ENCODE results near the gene SORL1.

DNA sequence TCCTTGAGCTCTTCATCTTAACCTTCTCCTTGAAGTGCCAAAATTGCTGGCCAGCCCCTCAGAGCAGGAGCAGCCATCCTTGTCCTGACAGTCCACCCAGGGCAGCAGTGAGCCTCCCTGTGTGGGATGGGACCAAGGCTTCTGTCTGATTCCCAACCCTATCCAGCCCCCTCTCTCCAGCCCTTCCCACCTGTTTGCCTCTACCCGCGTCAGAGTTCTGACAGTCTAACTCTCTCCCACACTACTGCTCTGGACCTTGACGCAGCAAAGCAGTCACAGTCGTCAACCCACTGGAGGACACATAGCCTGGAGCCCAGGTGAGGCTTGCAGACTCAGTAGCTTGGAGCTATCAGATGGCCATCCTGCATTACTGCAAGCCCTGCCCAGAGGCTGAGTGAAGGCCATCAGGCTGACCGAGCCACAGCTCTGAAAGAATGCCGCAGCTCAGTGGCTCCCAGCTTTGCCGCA is 3.7 kb downstream of the OAF start:
- PRO-cap = no peak
- RAMPAGE, long total RNA = no peak

- PRO-cap = no peak
- RAMPAGE, long total RNA = no peak
Observed at GRCh38 chr11:120219327-120220371, 8.8 kb downstream of the OAF start.

- PRO-cap = no peak
- RAMPAGE, long total RNA = no peak
Observed at GRCh38 chr11:120224777-120225894, 14.3 kb downstream of the OAF start.

DNA sequence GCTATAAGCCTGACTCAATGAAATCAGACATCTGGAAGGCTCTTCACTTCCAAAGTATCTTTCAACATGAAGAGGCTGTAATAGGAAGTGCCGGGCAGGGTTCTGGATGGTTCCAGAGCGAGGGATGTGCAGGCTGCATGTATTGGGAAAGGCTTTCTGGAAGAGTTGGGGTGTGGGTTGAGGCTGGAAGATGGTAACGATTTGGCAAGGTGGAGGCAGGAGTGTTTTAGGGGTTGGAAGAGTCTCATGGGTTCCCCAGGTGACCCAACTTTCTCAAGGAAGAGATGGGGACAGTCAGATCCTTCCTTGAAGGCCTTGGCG is 9.5 kb upstream of the POU2F3 start:
- PRO-cap = no peak
- RAMPAGE, long total RNA = no peak

DNA sequence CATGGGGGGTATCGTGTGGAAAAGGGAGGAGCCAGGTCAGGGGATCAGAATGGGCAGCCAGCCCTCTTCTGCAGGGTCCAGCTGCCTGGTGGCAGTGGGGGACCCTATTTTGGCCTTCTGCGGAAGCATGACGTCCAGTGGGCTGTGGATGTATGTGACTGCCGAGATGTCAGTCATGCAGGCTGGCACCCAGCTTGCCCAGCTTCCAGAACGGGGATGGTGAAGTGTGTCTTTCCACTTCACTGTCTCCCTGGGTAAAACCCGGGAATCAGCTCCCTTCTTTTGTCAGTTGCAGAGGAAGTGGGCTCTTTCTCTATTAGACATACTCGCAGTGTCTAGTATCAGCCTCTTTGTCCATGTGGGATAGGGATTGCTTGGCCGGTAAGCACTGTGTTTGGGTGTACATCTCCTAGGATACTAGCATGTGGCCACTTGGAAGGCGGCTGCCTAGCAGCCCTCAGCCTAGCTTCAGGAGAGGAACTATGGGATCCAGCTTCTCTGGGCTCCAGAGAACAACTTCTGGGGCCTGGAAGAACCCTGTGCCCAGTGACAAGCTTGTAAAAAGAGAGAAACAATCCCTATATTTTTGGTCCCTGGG is 51.4 kb downstream of the GRIK4 start:
- PRO-cap = no peak
- RAMPAGE, long total RNA = no peak

DNA sequence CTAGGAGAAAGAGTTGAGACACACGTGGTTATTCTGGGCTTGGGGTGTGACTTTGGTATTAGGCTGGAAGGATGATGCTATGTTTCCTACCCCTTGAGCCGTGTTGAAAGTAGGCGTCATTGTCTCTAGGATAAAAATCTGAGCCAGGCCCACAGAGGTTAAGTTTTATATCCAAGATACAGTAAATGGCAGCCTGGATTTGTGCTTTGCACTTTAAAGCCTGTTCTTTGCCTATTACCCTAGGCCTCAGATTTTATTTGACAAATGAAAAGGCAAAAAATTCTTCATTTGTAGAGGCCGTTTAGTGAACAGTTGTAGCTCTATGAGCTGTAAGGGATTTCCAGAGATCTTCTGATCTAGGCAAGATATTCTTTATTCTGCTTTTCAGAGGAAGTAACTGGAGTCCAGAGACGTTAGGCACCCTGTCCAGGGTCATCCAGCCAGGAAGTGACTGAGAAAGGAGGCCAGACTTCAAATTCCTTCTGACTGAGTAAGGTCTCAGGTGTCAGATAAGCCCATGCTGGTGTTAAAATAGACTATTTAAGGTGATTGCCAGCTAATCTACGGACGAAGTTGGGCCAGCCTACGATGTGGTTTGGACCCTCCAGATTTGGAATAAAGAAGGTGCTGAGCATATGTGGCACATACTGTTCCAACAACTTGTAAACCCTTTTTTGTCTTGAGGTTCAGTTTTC is 54.5 kb downstream of the GRIK4 start:
- PRO-cap = no peak
- RAMPAGE, long total RNA = no peak

DNA sequence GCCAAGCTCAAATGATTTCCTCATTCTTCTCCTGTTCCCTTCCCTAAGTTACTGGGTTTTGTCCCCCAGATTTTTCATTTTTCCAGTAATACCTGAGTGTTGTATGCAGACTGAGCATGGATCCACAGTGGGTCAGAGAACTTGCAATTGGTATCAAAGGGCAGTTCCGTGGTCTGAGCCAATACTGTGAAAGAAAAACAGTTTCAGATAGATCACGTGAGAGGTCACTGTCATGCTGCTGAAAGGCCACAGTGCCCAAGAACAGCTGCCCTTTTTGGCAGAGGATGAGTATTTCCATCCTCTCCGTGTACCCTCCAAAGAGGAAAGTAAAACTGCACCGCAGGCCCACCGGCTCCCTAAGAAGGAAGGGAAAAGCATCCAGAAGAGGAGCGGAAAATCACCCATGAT is 73.0 kb upstream of the TBCEL start:
- PRO-cap = no peak
- RAMPAGE, long total RNA = no peak

DNA sequence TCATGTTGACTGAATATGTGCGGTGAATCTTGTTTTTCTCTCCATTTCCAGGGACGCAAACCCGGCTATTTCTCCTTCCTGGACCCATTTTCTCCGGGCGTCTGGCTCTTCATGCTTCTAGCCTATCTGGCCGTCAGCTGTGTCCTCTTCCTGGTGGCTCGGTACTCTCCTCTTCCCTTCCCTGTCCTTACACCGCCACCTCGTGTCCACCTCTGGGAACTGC is 71.2 kb upstream of the TBCEL start:
- PRO-cap = no peak
- RAMPAGE, long total RNA = no peak

DNA sequence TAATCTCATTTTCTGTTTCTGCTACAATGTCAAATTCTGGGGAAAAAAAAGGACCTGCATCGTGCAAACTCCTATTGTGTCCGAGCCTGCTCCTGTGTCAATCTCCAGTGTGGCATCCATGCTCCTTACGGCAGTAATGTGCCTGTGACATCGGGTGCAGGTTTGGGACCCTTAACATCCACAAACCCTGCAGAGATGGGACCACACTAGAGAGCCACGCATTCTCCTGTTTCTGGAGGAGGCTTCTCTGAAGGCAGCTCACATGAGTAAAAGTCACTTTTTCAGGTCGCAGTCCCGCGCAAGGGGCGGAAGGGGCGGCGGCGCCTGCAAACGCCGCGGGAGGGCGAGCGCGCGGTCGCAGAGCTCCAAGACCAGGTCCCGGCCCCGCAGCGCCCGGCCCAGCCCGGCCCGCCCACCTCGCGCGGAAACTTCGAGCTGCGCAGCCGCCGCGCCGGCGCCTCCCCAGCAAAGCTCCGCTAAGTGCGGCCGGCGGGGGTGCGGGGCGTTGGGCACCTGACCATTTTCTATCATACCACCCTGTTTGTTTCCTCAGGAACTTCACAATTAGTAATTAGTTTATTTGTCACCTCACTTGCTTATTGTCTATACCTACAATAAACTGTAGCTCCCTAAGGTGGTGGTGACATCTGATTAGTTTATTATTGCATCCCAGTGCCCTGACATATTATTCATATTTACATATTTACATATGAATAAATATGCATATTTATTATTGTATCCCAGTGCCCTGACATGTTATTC is 25.0 kb upstream of the SORL1 start:
- PRO-cap = no peak
- RAMPAGE, long total RNA = no peak

GRCh38 chr11:121451086-121451256 is 1.1 kb upstream of the SORL1 start:
- PRO-cap = no peak
- RAMPAGE, long total RNA = no peak

DNA sequence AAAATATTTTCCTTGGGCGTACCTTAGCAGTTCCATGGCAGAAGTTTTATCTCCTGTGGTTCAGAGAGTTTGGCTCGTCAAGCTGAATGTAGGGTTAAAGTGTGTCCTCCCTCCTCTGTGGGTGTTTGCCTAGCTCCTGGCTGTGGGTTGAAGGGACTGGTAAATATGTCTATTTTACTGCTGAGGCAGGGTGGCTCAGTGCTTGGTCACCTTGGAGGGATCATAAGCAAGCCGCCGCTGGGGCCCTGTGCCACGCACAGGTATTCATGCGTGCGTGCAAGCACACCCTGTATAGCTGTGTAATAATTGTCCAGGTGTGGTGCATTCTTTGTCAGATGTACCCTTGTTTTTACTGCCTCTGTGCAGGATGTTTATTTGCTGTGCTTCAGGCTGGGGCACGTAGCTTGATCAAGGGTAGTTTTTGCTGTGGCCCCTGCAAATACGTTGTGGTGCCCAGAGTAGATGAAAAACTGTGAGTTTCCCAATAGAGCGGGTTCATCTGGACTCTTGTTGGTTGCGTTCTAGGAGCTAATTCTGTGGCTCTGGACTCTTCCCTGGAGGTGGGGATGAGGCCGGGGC is 768 bp upstream of the SORL1 start:
- PRO-cap = bidirectional peak, plus-strand start at position 162 of the sequence, minus-strand start at position 138 of the sequence
- RAMPAGE, long total RNA = start-site peak on the minus strand centred at position 133 of the sequence, 20 bp wide, 7 and 9 reads in 2 replicates

- PRO-cap = bidirectional peak, plus-strand start at chr11:121451973, minus-strand start at chr11:121451948
- RAMPAGE, long total RNA = no peak
Observed at GRCh38 chr11:121451836-121452626, at the start of gene SORL1. TSS of gene SORL1 (plus strand) at chr11:121452314.

DNA sequence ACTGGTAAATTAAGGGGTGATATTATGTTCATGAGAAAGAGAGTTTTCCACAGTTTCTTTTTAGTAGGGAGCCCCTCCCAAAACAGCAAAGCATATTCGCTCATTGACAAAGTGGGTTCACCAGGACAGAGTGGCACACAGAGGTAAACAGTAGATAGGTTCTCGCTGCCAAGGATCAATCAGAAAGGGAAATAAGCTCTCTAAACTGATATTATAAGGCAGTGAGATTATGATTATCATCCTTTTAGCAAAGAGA is 11.1 kb downstream of the SORL1 start:
- PRO-cap = no peak
- RAMPAGE, long total RNA = no peak

GRCh38 chr11:121469845-121470285 is 17.8 kb downstream of the SORL1 start:
- PRO-cap = no peak
- RAMPAGE, long total RNA = no peak

DNA sequence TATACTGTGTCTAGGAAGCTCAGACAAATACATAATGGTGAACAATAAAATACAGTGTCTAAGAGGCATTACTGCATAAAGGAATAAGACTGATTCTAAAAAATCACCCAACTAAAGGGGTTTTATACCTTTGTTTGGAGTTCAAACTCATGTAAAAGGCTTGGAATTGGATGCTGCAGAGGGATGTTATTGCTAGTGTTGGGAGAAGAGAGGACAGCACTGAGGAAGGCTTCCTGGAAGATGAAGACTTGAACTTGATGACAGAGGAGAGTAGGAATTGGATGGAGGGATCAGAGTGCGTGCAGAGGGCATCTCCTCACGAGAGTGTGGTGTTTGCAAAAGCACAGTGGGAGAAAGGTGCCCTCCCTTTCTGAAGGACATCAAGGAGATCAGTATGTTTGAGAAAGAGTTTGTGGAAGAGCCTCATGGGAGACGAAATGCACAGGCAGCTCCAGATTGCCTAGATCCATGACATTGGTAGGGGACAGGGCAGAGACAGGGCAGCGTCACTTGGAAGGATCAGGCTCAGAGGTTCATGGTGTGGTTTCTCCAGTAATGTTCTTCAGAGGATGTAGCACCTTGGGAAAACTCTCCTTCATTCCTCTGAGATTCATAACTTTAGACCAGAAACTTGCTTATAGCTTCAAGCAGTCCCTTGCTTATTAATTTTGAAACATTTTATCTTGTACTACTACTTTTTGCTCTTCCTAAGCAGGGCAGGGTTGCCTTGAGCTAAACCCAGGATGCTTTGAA is 44.0 kb downstream of the SORL1 start:
- PRO-cap = no peak
- RAMPAGE, long total RNA = no peak

GRCh38 chr11:121536685-121537521 is 84.8 kb downstream of the SORL1 start:
- PRO-cap = no peak
- RAMPAGE, long total RNA = no peak

GRCh38 chr11:121572279-121572859 is 120.3 kb downstream of the SORL1 start:
- PRO-cap = no peak
- RAMPAGE, long total RNA = no peak

- PRO-cap = no peak
- RAMPAGE, long total RNA = no peak
Observed at GRCh38 chr11:121589768-121590988, 138.1 kb downstream of the SORL1 start.

GRCh38 chr11:121617388-121618503 is 165.6 kb downstream of the SORL1 start:
- PRO-cap = no peak
- RAMPAGE, long total RNA = no peak

- PRO-cap = no peak
- RAMPAGE, long total RNA = no peak
Observed at GRCh38 chr11:121635086-121635453, 183.0 kb downstream of the SORL1 start.